H4 (cell line): Measurements from ENCODE around the genes GNAT2 and GSTM4.

GRCh38 chr1:109372955-109373954 is 24.5 kb downstream of the SORT1 start:
- RAMPAGE, long total RNA: no peak

GRCh38 chr1:109389179-109389747 is 8.5 kb downstream of the SORT1 start:
- RAMPAGE, long total RNA: no peak

DNA sequence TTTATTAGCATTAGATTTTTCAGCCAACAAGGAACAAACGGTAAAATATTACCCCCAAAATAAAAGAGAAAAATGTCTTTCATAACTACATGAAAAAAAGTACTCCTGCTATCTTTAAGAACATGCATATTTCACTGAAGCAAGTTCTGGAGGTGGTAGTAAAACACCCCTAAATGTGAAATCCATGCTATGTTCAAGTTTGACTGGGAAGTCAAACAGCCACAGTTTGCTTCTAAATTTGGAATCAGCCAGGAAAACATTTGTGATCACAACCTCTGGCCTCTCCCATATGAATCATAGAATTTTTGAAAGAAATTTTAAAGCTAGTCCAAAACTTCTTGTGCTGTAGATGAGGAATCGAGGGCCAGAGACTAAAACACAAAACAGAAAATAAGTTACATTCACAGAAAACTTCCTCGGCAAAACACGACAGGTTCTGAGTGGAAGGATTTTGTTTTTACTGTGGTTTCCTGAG is 6.6 kb downstream of the SORT1 start:
- RAMPAGE, long total RNA: no peak

GRCh38 chr1:109396659-109397381 is 898 bp downstream of the SORT1 start:
- RAMPAGE, long total RNA: no peak

GRCh38 chr1:109598644-109599006 is 20.8 kb downstream of the GNAT2 start:
- RAMPAGE, long total RNA: no peak

- RAMPAGE, long total RNA: no peak
Observed at GRCh38 chr1:109616340-109617108, 2.9 kb downstream of the GNAT2 start.

DNA sequence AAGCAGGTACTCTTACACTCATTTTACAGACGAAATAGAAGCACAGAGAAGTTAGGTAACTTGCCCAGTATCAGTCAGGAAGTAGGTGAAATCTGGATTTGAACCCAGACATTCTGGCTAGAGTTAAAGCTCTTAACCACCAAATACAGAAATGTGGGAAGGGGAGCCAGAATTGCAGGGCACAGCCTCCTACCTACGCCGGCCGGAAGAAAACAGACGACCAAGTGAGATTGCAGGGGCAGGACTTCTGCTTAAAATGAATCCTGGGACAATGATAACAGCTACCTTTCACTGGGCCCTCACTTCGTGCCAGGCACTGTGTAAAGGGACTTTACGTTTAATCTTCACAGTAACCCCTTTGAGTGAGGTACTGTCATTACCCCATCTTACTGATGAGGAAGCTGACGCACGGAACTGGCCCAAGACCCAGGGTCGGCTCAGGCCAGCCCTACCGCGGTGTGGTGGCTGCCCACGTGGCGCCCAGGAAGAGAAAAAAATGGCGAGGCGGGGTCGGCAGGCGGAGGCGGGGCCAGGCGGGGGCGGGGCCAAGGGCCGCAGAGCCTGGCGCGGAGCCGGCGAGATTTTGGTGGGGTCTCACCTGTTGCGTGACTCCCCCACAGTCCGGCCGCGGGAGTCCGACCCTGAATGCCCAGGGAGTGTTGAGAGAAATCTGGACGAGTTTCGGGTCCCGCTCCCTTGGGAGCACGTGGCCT is at the start of gene GNAT2:
Gene GNAT2, minus strand, starts transcription at position 327 of the 713 bp plus-strand sequence.
- RAMPAGE, long total RNA: no peak

DNA sequence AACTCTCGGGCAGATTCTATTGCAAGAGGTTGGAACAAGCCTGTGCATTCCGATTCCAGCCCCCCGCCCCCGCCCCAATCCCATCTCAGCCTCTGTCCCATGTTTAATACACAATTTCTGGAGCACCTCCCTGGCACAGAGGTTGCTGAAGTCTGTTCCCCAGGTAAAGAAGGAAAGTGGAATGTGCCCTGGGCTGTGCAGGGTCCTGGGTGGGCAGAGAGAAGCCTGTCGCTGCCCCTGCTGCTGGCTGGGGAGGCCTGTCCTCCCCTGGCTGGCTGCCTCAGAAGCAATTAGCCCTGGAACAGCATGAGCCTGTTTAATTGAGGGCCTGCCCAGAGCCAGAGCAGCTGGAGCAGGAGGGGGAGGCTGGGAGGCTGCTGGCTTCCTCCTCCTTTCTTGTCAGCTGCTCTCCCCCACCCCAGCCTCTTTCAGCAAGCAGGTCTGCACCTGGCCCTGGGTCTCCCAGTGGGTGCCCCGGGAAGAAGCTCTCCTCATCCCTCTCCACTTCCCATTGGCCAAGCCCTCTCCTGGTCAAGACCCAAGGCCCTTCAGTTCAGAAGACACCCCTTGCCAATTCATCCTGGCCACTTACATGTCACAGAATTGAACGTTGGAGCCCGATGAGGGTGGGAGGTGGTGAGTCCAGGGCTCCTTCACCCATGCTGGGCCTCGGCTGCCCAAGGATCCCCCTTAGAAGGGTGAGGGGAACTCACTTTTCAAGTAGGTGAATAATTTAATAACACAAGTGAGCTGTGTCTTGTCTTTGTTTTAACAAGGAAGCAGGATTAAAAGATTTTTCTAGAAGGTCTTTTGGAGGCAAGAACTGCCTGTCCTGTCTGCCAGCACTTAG is 13.1 kb downstream of the AMPD2 start:
- RAMPAGE, long total RNA: no peak

- RAMPAGE, long total RNA: start-site peak on the plus strand at chr1:109656106-109656110, 15 reads; start-site peak on the plus strand at chr1:109656306-109656362, 17 reads
Observed at GRCh38 chr1:109655584-109656523, at the start of gene GSTM4. TSS of gene GSTM4 (plus strand) at chr1:109656099.

GRCh38 chr1:109739716-109740905 is 727 bp downstream of the GSTM3 start:
- RAMPAGE, long total RNA: start-site peak on the minus strand at chr1:109740315-109740320, 340 reads

- RAMPAGE, long total RNA: no peak
Observed at GRCh38 chr1:109791977-109792611, 28.4 kb upstream of the EPS8L3 start.

DNA sequence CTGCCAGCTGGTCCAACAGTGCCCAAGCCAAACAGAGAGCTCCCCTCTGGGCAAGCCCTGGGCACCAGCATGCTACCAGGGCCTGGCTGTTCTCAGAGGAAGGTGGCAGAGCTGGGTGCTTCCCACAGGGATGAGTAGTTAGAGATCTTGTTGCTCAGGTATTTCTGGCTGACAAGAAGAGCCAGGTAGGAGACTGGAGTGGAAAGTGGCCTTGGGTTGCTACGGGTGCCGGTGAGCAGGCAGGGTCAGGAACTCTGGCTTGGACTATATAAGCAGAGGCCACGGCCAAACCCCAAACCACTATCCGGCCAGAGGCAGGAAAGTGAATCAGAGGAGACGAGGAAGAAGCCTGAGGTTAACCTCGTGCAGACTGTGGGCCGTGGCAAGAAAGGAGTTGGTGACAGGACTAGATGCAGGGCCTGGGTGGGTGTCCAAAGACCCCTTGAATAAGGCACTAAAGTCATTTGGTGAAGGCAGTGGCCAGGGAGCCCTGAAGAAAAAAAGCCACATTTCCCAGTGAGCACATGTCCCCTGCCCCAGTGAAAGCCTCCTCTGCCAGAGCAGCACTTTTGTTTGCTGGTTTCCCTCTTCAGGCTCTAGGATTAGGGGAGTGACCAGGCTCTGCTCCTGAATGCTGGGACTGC is 23.2 kb downstream of the CSF1 start:
- RAMPAGE, long total RNA: no peak

GRCh38 chr1:109985841-109986962 is 1.6 kb downstream of the AHCYL1 start:
- RAMPAGE, long total RNA: no peak

DNA sequence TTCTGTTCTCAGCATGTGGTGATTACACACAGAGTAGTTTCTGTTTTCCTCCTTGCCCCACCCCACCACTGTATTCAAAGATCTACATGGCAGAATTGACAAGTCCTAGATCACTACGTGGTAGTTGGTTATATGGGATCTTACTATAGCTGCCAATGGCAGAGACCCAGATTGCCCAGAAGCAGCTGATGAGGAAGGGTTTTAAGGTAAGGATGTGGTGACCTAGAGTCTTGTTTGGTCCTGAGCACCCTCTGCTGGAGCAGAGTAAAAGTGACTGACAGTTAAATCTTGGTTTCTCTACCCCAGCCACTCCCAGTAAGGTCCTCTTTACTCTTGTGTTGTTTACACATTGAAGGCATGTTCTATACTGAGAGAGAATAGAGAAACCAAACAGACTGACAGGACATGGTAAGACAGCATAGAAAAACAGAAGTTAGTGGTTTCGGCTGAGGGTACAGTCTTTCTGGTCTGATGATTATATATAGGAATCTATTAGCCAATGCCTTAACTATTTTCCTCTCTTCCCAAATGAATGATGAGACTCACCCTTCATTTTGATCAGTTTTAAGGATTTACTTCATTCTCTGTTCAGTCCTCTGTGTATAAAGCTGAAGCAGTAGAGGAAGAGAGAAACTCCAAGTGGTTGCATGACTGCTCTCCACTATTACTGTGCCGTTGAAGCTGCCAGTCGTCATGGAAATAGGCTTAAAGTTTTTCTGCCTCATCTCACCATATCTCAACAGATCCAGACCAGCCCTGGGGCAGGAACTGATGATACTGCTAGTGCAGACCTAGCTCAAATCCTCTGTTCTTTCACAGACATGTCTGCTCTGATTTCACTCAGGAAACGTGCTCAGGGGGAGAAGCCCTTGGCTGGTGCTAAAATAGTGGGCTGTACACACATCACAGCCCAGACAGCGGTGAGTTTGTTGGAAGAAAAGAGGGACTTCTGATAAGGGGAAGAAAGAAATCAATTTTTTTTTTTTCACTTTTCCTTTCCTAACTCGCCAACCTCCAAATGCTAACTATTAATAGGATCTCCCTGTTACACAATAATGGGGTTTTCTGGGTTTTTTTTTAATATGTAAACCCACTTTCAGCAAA is 22.5 kb upstream of the STRIP1 start:
- RAMPAGE, long total RNA: no peak

GRCh38 chr1:110222940-110223894 is 13.1 kb downstream of the KCNC4 start:
- RAMPAGE, long total RNA: no peak

DNA sequence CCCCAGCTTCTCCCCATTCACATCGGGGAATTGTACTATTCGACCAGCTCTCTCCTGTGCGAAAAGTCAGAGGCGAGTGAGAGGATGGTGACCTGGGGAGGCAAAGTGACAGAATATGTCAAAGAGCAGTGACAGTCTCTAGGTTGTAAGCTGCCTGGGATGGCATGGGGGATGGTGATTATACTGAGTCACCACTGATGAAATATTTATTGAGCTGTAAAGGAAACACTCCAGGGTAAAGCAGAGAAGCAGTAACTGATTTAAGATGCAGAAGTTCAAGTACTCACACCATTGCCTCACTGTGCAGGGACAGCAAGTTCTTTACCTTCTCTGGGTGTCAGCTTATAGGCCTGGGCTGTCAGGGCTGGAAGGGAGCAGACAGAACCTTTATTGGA is 46.8 kb upstream of the RBM15 start:
- RAMPAGE, long total RNA: no peak

GRCh38 chr1:110341855-110342831 is 3.0 kb downstream of the RBM15 start:
- RAMPAGE, long total RNA: no peak

DNA sequence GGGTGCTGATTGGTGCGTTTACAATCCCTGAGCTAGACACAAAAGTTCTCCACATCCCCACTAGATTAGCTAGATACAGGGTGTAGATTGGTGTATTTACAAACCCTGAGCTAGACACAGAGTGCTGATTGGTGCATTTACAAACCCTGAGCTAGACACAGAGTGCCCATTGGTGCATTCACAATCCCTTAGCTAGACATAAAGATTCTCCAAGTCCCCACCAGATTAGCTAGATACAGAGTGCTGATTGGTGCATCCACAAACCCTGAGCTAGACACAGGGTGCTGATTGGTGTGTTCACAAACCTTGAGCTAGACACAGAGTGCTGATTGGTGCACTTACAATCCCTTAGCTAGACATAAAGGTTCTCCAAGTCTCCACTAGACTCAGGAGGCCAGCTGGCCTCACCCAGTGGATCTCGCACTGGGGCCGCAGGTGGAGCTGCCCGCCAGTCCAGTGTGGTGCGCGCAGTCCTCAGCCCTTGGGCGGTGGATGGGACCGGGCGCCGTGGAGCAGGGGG is 5.1 kb upstream of the SLC16A4 start:
- RAMPAGE, long total RNA: no peak

DNA sequence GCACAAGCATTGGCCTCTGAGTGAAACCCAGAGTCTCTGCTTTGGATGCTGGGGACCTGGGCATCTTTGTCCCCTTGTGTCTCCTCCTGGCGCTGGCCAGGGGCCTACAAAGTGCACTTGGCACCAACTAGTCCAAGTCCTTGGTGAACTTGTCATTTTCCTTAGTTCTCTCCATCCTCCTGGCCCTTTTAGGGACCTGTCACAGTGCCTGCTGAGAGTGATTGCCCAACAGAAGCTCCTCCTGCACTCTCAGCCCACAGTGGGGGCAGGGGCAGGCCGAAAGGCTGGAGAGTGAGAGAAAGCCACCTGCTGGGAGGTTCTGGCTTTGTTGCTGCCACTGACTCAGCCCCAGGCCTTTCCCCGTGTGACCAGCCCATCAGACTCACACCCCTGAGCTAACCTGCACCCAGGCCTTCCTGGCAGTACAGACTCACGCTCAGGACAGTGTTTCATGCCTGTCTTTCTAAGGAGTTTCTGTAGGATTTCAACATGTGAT is 17.2 kb upstream of the PROK1 start:
- RAMPAGE, long total RNA: no peak

GRCh38 chr1:110555224-110555717 is 36.3 kb upstream of the KCNA10 start:
- RAMPAGE, long total RNA: no peak